ENCODE data around the gene TP53TG3F.

DNA sequence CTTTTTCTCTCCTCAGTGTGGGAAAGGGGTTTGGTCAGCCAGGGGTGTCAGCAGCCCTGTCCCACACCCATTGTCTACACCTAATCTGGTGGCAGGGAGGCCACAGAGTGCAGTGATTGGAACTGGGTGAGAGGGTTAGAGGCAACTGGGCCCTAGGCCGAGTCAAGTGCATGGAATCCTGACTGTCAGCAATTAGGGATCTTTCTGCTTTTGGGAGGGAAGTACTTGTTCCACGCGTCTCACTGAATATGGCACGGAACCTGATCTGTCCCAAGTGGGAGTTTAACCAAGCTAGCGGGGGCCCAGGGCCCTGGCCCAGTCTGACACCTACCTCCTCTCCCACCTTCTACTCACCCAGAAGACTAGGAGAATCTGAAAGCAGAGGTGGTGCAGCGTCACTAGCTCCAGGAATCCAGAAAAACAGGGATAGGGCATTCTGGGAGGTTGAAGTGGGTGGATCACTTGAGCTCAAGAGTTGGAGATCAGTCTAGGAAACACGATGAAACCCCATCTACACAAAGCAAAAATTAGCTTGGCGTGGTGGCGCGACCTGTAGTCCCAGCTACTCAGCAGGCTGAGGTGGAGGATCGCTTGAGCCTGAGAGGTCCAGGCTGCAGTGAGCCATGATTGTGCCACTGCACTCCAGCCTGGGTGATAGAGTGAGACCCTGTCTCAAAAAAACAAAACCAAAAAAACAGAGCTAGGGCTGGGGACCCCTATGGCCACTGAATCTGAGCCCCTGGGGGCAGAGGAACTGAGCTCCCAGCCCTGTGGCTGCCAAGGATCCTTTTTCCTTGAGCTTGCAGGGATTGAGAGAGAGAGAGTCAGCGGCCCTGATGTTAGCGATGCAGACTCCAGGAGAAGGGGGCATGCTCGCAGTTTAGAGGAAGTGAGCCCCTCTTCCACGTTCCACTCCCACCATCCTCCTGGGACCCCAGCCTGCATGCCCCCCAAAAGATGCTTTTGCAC, 2.8 kb upstream of the KRBOX5 start:
- PRO-cap: no peak
- RAMPAGE, long total RNA: no peak

GRCh38 chr16:31836865-31837388, 36.7 kb upstream of the ZNF267 start:
- PRO-cap: no peak
- RAMPAGE, long total RNA: no peak

- PRO-cap: no peak
- RAMPAGE, long total RNA: no peak
These were observed 1.3 kb downstream of the ZNF267 start for GRCh38 chr16:31874628-31875487.

DNA sequence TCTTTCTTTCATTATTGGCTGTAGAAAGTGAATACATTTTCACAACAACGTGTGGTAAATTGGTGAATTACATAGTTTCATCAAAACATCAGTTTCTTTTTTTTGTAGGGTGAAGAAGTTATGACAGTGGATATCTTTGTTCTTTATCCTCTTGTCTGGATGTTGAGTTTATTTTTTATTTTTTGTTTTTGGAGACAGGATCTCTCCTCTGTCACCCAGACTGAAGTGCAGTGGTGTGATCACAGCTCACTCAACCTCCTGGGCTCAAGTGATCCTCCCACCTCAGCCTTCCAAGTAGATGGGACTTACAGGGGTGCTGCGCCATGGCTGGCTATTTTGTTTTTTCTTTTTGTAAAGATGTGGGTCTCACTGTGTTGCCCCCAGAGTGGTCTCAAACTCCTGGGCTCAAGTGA, 2.4 kb downstream of the ZNF267 start:
- PRO-cap: no peak
- RAMPAGE, long total RNA: no peak

GRCh38 chr16:33459415-33459818, at the start of gene TP53TG3F:
TP53TG3F (plus strand) TSS chr16:33459612.
- PRO-cap: no peak
- RAMPAGE, long total RNA: no peak

GRCh38 chr16:33991538-33992079, 532.2 kb downstream of the TP53TG3F start:
- PRO-cap: no peak
- RAMPAGE, long total RNA: no peak

DNA sequence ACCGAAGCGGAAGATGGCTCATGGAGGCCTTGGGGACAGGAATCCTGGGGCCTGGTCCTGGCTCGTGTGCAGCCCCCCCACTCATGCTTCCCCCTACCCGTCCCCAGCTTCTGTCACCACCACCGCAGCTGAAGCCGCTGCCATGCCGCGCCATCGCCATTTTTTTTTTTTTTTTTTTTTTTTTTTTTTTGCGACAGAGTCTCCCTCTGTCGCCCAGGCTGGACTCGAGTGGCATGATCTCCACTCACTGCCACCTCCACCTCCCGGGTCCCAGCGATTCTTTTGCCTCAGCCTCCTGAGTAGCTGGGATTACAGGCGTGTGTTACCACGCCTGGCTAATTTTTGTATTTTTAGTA, 1683.6 kb downstream of the TP53TG3F start:
- PRO-cap: no peak
- RAMPAGE, long total RNA: no peak

- PRO-cap: no peak
- RAMPAGE, long total RNA: no peak
These were observed 52.2 kb downstream of the SHCBP1 start for GRCh38 chr16:46569031-46569363.

DNA sequence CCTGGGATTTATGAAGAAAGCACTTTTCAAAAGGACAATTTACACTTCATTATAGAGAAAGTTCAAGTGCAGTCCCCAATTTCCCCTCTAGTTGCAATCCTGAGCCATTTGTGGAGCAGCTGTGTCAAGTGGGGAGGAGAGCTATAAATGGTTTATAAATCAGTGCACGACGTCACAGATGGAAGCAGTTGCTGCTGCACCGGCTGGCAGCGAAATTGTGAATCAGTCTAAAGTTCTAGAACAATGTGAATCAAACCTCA, 26.6 kb upstream of the C16orf87 start:
- PRO-cap: no peak
- RAMPAGE, long total RNA: no peak

- PRO-cap: no peak
- RAMPAGE, long total RNA: no peak
These were observed 2.0 kb downstream of the GPT2 start for GRCh38 chr16:46885688-46887073.

DNA sequence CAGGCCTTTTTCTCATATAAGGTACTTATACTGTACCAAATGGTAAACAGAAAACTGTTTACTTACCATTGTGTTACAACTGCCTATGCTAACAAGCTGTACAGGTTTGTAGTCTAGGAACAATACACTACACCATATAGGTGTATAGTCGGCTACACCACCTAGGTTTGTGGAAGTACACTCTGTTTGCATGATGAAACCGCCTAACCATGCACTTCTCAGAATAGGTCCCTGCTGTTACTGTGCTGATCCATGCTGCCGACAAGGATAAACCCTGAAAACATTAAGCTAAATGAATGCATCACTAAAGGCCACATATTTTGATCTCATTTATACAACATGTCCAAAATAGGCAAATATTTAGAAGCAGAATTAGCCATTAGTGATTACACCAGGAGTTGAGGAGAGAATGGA, 18.9 kb downstream of the DNAJA2 start:
- PRO-cap: no peak
- RAMPAGE, long total RNA: no peak

DNA sequence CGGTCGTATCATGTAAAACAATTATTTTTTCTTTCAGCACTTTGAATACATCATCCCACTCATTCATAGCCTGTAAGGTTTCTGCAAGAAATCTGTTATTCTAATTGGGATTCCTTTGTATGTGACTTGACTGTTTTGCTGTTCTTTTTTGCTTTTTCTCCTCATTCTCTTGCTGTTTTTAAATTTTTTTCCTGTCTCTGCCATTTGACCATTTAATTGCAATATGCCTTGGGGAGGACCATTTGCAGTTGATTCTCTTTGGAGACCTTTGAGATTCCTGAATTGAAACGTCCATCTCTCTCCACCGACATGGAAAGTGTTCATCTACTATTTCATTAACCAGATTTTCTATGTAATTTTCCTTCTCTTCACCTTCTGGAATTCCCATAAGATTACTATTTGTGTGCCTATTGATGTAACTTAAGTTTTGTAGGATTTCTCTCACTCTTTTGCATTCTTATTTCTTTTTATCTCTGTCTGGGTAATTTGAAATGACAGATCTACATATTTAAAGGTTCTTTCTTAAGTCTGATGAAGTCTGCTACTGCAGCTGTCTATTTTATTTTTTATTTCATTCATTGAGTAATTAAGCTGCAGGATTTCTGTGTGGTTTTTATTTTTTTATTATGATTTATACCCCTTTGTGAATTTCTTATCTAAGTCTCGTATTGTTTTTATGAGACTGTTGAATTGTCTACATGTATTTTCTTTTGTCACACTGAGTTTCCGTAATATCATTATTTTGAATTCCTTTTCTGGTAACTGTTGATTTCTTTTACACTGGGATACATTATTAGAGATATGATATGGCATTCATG, 147.6 kb upstream of the NETO2 start:
- PRO-cap: no peak
- RAMPAGE, long total RNA: no peak

DNA sequence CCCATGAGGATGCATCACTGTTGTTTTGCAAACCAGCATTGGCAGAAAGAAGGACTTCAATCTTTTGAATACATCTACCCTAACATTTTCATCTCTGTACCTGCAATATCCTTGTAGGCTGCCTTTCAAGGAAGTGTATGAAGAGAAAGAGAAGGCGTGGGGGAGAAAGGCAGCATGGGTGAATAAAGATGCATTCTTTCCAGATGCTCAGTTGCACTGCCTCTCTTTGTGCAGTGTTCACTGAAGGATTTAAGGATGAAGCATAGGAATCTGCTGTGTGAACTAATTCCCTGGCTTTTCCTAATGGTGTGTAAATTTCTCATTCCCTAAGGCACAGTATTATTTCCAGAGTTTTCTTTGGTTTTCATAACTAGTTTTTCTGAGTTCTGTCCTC, 226.8 kb downstream of the PHKB start:
- PRO-cap: no peak
- RAMPAGE, long total RNA: no peak

DNA sequence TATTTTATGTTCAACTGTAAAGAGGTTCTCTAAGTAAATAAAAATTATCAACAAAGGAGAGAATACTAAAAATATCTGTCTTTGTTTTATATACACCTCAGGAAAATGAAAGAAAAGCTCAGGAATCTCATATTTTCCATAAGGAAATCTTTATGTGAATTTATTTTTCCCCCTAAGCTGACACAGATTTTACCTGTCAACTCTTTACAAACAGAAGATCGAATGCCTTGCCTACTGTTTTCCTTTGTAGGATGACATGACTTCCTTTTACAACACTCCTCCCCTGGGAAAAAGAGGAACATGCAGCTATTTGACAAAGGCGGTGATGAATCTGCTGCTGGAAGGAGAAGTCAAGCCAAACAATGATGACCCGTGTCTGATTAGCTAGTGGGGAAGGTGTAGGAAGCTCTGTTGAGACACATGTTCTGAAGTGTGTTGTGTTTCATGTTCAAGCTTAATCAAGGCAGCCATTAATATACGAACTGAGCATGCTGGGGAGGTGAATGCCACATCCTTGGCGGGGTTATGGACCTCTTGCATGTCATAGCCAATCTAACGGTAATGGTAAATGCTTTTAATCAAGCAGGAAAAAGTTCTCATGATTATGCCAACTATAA, 238.0 kb downstream of the PHKB start:
- PRO-cap: no peak
- RAMPAGE, long total RNA: no peak

- PRO-cap: no peak
- RAMPAGE, long total RNA: no peak
These were observed 28.7 kb upstream of the ABCC11 start for GRCh38 chr16:48275926-48276546.

DNA sequence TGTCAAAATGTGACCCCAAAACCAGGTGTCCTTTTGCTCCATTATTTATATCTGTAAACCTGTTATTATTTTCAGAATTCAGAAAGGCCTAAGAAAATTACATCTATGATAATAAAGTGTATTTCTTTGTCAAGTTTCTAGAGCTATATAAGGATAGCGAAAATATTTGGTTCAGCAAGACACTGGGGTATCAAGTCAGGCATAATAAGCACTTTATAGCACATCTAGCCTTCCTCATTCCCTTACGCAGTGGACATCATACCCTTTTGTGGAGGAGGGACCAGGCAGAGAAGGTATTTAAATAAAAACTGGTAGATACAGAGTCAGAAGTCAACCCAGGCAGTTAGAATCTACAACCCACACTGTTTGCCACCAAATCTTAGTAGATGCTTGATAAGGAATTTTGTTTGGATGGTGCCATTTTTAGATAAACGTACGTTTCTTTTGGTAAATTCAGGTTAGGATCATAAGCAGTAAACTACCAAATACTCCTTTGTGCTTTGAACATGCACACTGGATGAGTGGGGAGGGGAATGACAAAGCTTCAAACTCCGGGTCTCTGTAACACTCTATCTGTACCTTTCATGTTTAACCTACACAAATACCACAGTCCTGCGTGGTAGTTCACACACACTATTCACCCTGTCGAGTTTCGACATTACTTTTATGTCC, 28.2 kb downstream of the SIAH1 start:
- PRO-cap: no peak
- RAMPAGE, long total RNA: no peak

GRCh38 chr16:48576706-48577295, 33.2 kb downstream of the N4BP1 start:
- PRO-cap: no peak
- RAMPAGE, long total RNA: no peak

- PRO-cap: no peak
- RAMPAGE, long total RNA: no peak
These were observed 11.7 kb upstream of the N4BP1 start for GRCh38 chr16:48621655-48622014.

GRCh38 chr16:49465203-49465591, 91.6 kb downstream of the C16orf78 start:
- PRO-cap: no peak
- RAMPAGE, long total RNA: no peak

DNA sequence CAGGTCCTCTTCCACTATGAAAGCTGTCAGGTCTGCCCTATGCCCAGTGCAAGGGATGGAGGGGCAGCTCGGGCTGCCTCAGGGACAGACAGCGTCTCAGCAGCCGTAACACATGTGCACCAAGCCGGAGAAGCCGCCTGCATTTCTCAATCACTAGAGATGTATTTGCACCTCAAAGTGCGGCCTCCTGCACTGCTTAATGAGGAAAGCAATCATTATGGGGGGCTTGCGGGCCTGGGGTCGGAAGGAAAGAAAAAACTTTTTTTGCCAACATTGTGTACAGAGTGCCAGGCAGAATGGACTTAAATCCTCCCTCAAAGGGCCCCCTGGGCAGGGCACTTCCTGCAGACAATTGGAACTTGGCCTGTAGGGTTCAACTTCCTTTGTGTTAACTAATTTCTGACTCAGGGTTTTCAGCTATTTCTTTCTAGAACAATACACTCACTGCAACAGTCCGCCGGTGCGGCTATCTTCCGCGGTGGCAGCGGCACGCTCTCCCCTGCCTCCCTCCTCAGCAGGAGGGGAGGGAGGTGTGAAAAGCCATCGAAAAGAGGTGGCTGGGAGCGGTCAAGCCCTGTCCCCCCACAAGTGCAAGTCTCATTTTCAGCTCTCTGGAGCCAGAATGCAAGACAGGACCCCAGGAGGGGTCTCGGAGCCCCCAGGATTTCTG, 101.2 kb downstream of the ZNF423 start:
- PRO-cap: no peak
- RAMPAGE, long total RNA: no peak